Left ventricle myocardium (tissue), 1 donor: ENCODE data around the gene FAM20C.

DNA sequence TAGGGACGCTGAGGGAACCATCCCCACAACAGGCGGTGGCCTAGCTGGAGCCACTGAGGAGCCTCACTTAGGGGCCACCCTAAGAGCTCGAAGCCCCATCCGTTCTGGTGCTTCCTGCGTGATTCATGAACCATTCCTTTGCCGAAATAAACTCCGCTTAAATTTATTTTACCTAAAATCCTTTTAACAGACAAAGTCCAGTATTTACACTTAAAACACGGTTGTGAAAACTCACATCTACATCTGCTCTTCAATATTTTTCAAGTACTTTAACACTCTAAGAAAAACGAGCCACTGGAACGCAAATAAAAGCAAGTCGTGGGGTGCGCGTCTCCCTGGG is 161.9 kb upstream of the FAM20C start:
- PRO-cap: no peak

- PRO-cap: bidirectional peak, plus-strand start at chr7:192219, minus-strand start at chr7:192092; bidirectional peak, plus-strand start at chr7:192571, minus-strand start at chr7:192436; bidirectional peak, plus-strand start at chr7:192847, minus-strand start at chr7:192618
Observed at GRCh38 chr7:191796-192905, at the start of gene FAM20C. Gene FAM20C (plus strand): TSS chr7:192571.

GRCh38 chr7:196774-197667 is 4.7 kb downstream of the FAM20C start:
- PRO-cap: no peak

- PRO-cap: no peak
Observed at GRCh38 chr7:235160-235564, 42.8 kb downstream of the FAM20C start.

GRCh38 chr7:252716-253674 is 37.0 kb upstream of the FOXL3 start:
- PRO-cap: no peak

DNA sequence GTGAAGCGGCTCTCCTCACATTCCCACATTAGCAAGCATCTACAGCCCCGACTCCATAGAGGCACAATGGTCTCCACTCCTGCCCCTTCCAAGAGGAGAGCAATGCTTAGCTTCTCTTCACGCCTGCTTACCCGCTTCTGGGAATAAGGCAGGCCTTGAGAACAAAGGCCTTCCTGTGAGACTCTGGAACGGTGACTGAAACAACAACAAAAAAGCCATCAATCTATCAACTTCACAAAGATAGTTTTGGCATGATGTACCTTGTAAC is 67.8 kb downstream of the FOXL3 start:
- PRO-cap: no peak

- PRO-cap: no peak
Observed at GRCh38 chr7:435107-435579, 84.5 kb downstream of the PDGFA start.

DNA sequence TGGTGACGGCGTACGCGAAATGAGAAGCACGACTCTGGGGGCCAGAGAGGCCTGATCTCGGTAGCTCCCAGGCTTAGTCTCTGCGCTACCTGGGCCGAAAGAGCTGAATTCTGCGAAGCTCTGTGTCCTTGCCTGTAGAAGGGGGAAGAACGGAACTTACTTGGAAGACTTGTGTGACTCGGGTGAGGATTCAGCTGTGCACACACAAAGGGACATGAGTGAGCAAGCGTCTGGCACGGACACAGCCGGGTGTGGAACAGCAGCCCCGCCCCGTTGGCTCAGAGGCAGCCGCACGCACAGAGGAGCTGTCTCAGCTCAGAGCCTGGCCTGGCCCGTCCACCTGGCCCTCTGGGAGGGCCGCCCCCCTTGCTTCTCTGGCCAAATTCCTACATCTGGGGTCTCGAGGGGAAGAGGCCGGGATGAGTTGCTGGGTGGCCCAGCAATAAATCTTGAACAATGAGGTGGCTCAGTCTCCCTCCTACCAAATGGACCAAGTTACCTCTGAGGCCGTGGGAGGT is 83.9 kb downstream of the PDGFA start:
- PRO-cap: no peak

GRCh38 chr7:500761-501398 is 18.8 kb downstream of the PDGFA start:
- PRO-cap: no peak

GRCh38 chr7:522697-523192 is 3.1 kb upstream of the PDGFA start:
- PRO-cap: no peak

DNA sequence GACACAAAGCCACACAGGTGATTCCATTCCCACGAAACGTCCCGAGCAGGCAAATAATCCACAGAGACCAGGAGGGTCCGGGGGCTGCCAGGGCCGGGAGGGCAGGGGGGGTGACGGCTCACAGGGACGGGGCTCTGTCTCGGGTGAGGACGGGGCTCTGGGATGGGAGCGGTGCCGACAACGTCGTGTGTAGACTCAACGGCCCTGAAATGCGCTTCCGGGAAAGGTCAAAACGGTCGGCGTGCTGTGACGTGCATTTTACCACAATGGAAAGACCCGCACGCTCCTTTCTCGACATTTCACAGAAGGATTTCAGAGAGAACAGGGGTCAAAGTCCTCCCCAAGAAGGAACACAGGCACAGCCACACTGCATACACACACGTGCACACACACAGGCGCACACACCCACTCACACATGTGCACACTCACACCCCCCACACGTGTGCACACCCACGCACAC is 63.3 kb upstream of the PDGFA start:
- PRO-cap: no peak

GRCh38 chr7:611424-612173 is 92.0 kb upstream of the PDGFA start:
- PRO-cap: no peak

- PRO-cap: bidirectional peak, plus-strand start at chr7:645157, minus-strand start at chr7:644992
Observed at GRCh38 chr7:644804-645419, 81.6 kb upstream of the DNAAF5 start.

- PRO-cap: no peak
Observed at GRCh38 chr7:696814-697530, 29.5 kb upstream of the DNAAF5 start.

DNA sequence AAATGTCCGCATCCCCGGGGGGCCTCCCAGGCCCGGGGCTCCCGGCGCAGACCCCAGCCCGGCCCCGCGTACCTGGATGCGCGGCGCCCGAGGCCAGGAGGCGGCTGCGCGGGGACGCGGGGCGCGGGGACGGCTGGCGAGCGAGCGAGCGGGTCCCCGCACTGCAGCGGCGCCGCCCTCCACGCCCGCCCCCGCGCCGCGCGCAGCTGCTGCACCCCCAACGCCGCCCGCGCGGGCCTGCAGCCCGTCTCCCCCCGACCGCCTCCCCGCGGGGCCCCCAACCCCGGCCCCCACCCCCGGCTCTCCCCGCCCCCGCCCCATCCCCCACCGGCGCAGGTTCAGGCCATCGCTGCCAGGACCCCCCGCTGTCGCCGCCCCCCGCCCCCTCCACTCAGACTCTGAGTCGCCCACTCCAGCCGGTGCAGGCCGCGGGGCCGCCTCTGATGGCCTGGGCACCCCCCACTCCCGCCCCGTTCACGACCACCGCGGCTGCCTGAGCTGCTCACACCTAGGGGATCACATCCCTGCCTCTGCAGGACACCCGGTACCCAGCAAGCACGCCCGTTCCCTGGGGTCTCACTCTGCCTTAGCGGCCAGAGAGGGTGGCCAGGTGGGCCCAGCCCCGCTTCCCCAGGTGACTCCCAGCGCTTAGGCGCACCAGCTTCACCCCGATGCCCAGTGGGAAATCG is 14.0 kb upstream of the DNAAF5 start:
- PRO-cap: bidirectional peak, plus-strand start at position 220 of the sequence, minus-strand start at position 163 of the sequence

- PRO-cap: no peak
Observed at GRCh38 chr7:823530-824584, 8.4 kb upstream of the SUN1 start.

GRCh38 chr7:866924-868082 is 9.1 kb upstream of the GET4 start:
- PRO-cap: no peak

GRCh38 chr7:871904-872531 is 4.3 kb upstream of the GET4 start:
- PRO-cap: no peak

DNA sequence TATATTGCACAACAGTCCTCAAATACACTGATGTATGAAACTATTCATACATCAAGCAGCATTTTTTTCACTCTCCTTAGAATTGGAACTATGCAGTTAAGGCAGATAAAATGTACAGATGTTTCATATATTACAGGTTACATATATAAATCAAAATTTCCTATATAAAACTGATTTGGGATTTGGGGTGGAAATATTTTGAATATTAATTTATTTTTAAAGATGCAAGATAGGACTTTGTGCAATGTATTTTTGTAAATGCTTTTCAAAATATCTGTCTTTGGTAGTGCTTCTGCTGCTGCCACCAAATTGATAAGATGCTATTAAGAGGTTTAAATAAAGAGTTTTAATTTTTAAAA is 1.8 kb upstream of the GET4 start:
- PRO-cap: no peak

- PRO-cap: no peak
Observed at GRCh38 chr7:889140-889676, 12.9 kb downstream of the GET4 start.